Hematopoietic multipotent progenitor cell (in vitro differentiated cells): ENCODE measurements around the genes KIDINS220 and ASAP2.

DNA sequence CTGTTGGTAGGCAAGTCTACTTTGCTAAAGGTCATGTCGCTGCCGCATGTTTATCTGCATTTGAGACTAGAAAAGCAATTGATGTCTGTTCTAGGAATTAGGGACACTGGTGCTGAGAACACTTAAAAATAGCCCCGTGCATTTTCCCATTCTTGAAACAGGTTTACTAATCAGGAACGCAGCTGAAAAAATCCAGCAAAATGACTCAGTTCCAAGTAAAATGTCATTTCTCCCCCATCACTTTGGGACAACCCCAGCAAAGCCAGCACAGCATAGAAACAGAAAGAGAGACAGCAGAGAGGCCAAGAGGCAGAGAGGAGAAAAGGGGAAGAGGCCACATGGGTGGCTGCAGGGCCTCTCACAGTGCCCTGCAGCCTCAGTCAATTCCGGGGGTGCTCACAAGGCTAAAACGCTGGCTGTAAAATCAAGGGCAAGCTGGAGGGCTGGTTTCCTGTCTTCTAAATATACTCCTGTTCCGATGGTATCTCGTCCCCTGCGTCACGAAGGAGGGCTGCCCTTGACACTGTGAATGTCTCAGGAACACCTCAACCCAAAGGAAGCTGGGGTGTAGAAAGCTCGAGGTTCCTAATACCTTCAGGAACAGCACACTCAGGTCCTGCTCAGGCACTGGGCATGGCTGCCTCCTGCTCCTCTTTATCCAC lies 166.6 kb upstream of the ID2 start:
- CAGE, long polyA plus RNA = no peak

GRCh38 chr2:8571673-8572346 lies 110.0 kb upstream of the ID2 start:
- CAGE, long polyA plus RNA = no peak

DNA sequence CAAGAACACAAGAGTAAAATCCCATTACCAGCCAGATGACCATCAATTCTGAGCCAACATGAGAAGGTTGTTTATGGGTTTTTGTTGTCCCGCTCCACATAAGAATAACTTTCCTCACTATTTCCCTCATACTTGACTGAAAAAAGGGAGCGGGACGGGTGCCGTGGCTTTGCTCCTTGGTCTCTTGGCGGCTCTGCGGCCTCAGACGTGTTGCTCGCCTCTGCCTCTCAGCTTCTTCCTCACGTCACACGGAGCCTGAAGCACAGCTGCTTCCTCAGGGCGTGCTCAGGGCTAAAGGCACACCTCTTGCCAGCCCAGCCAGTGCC lies 17.9 kb upstream of the ID2 start:
- CAGE, long polyA plus RNA = no peak

DNA sequence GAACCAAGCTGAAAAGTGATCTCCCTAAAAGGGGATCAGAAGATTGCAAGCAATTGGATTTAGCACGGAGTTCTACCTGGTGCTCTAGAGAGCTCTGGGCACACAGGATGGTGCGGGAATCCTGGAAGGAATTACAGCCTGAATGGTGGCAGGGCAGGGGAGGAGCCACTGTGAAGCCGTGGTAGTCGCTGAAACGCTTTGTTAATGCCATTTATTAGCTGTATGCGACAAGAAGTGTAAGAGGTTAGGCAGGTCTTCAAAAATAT lies 4.6 kb upstream of the ID2 start:
- CAGE, long polyA plus RNA = no peak

GRCh38 chr2:8837138-8838096 lies at the start of gene KIDINS220:
TSS of gene KIDINS220 (minus strand) at chr2:8837613.
- CAGE, long polyA plus RNA = start-site peak on the minus strand at chr2:8837592-8837598, 73 reads

- CAGE, long polyA plus RNA = no peak
Observed at GRCh38 chr2:9004250-9004861, 872 bp upstream of the MBOAT2 start.

DNA sequence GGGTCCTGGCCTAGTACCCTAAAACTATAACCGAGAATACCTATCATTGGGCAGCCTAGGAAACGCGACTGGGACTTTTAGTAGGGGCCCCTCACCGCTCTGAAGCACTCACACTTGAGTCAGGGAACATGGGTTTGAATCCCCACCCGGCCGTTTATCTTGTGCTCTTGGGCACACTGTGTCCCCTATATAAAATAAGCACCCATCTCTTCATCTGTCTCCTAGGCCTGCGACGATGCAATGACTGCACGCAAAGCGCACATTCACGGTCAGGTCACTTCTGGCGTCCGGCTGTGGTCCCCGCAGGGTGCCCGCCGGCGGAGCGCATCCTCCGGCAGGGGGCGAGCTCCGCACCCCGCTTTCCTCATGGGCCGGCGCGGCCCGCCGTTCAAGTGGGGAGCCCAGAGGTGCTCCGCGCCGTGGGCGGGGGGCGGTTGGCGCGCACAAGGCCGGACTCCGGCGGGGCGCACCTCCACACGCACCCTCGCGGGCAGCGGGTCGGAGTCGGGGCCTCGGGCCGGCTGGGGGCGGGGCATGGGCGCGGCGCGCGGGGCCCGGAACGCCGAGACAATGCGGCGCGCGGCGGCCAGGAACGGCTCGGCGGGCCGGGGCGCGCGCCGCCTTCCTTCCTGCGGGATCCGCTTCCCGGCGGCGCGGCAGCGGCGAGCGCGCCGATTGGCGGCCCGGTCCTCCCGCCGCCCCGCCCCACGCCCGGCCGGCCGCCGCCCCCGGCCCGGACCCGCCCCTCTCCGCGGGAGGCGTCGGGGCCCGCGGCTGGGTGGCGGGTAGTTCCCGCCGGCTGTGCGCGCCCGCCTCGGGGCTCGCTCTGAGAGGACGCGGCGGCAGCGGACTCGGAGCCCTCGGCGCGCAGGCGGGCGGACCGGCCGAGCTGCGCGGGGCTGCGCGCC lies at the start of gene ASAP2:
Gene ASAP2, plus strand, starts transcription at position 788 of the 908 bp plus-strand sequence.
- CAGE, long polyA plus RNA = no peak

DNA sequence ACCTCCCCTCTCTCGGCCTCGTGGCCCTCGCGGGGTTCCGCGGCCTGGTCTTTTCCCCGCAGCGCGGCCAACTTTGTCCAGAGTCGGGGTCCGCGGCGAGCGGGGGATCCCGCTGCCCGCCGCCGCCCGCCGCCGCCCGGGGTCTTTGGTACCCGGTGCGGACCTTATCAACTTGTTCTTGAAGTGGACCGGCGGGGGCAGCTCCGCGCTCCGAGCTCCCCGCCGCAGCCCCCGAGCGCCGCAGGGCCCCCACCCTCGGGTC lies 753 bp downstream of the ASAP2 start:
- CAGE, long polyA plus RNA = no peak

GRCh38 chr2:9226984-9227978 lies 20.7 kb downstream of the ASAP2 start:
- CAGE, long polyA plus RNA = no peak

GRCh38 chr2:9244938-9245724 lies 38.5 kb downstream of the ASAP2 start:
- CAGE, long polyA plus RNA = no peak

- CAGE, long polyA plus RNA = no peak
Observed at GRCh38 chr2:9251638-9252357, 45.2 kb downstream of the ASAP2 start.

- CAGE, long polyA plus RNA = no peak
Observed at GRCh38 chr2:9350357-9351056, 72.8 kb downstream of the ITGB1BP1 start.

DNA sequence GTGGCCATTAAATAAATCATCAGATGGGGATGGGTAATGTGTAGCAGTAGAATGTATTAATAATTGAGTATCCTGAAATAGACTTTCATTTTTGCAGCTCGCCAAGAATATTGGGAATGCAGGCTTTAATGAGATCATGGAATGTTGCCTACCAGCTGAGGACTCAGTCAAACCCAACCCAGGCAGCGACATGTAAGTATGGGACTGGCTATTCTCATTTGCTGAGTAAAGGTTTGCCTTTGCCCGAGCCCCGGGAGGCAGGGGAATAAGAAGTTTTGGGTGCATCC lies 55.1 kb downstream of the ITGB1BP1 start:
- CAGE, long polyA plus RNA = no peak

DNA sequence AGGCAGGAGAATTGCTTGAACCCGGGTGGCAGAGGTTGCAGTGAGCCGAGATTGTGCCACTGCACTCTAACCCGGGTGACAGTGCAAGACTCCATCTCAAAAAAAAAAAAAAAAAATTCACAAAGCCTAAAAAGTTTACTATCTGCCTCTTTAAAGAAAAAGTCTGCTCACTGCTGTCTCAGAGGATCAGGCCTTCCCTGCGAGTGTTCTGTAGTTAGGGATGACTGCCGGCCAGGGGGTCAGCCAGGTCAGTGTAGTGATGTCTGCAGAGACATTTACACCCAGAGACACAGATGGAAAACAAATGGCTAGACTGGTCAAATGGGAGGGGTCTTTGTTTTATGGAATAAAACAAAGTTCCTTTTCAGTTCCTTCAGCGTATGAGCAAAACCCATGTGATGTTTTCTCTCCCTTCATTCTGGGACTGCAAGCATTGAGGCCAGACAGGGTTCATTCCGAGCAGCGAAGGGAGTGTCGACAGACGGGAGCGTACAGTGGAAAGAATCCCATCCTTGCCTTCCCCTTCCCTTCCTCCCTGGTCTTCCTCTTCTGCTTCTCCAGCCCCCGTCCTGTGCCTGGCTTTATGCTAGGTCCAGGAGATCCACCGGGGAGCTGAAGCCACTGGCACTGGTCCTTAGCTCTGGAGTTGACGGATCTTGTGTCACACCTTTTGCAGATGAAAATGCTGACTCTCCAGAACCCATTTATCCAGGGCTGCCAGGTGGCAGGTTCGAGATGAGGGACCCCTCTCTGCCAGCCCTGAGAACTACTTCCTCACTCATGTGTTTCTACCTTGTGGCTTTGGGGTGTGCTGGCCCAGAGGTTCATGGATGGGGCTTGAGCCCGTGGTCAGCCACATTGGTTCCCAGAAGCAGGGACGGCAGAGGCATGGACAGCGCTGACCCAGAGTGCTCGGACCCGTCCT lies 24.4 kb downstream of the ITGB1BP1 start:
- CAGE, long polyA plus RNA = no peak

- CAGE, long polyA plus RNA = no peak
Observed at GRCh38 chr2:9483365-9483855, 9.1 kb downstream of the IAH1 start.

DNA sequence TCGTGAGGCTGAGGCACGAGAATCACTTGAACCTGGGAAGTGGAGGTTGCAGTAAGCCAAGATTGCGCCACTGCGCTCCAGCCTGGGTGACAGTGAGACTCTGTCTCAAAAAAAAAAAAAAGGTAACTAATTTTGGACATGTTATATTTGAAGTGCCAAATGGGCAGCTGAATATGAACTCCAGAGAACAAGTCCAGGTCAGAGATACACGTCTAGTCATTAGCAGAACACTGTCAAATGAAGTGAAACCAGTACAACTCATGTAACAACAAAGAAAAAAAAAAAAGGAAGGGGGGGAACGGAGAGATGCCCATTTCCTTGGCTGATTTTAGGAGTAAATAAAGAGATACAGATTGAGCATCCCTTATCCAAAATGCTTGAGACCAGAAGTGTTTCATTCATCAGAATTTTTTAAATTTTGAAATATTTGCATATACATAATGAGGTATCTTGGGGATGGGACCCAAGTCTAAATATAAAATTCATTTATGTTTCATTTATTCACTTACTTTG lies 4.6 kb downstream of the ADAM17 start:
- CAGE, long polyA plus RNA = no peak

GRCh38 chr2:9753178-9754032 lies 89.9 kb upstream of the TAF1B start:
- CAGE, long polyA plus RNA = no peak

DNA sequence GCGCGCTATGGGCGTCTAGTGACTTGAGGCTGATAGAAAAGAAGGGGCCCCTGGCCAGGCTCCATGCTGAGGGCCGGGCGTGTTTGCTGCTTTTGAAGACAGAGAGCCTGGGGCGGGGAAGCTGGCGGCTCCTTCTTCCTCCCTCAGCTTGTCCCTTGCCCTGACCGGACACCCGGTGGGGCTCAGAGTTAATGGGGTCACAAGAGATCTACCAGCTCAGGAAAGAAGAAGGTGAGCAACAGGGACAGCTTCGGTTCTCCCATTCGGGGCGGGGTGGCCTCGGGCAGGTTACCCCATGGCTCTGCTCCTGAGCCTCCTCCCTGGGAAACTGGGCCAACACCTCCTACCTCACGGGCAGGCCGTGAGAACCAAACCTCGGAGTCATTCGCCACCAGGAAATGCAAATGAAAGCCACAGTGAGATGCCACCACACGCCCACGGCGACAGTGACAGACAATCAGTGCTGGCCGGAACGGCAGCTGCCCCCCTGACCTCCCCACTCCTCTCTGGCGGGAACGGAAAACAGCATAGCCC lies 89.2 kb upstream of the TAF1B start:
- CAGE, long polyA plus RNA = no peak

- CAGE, long polyA plus RNA = no peak
Observed at GRCh38 chr2:9774176-9774784, 69.0 kb upstream of the TAF1B start.

DNA sequence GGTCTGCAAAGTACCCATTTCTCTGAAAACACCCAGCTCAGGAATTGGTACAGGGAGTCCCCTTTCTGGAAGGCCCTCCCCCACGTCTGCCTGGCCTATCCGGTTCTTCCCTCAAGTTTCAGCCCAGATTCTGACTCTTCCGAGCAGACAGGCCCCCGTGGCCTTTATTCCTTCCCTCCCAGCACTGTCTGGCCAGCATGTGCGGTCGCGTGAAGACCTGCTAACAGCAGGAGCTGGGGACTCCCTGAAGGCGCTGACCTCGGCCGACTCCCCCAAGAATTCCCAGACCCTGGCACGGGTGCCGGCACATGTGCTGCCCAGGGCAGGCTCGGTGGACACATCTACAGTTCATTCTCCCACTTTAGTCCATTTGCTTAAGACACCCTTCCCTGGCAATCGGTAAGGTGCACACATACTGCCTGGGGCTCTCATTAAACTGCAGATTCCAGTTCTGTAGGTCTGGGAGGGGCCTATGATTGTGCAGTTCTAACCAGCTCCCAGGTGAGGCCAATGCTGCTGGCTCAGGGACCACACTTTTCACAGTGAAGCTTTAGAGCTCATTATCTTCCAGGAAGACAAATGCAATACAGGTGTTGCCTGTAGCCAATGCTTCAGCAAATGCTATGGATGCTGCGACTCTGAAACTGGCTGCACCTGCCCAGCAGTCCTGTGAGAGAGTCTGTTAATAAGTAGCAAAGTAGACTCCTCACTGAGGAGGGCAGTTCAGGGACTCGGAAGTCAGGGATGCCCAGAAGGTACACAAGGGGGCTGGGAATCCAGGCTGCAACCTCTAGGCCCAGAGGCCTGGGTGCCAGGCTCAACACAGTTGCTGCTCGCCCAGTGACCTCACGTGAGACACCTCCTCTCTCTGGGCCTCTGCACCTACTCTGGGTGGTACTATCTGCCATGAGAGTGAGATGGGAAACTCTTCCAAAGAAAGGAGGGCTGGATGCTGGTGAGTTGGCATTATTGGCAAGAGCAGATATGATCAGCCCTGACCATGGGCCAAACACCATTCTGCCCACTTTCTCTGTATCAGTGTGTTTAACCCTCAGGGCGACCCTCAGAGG lies 45.3 kb upstream of the TAF1B start:
- CAGE, long polyA plus RNA = no peak